ENCODE results near the gene KRT80.

DNA sequence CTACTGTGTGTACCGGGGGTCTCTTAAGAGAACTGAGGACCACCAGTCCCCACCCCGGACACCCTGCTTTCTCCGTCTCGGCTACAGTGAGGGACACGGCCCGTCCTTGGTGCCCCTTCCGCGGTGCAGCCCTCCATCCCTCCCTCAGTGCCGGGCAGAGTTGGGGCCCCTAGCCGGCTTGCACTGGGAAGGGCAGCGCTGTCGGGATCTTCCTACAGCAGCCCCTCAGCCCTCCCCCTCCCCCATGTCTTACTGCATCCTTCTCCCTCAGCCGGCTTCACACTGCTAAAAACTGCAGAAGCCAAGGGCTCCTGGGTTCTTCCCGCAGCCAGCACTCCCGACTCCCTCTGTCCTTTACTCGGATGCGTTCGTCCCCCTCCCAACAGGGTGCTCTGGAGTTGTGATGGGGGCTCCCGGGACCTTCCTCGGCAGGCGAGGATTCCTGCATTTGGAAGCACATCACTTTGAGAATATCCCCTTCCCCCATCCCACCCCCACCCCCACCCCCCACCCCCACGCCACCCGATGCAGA lies 592 bp downstream of the SCN8A start:
- PRO-cap = no peak

DNA sequence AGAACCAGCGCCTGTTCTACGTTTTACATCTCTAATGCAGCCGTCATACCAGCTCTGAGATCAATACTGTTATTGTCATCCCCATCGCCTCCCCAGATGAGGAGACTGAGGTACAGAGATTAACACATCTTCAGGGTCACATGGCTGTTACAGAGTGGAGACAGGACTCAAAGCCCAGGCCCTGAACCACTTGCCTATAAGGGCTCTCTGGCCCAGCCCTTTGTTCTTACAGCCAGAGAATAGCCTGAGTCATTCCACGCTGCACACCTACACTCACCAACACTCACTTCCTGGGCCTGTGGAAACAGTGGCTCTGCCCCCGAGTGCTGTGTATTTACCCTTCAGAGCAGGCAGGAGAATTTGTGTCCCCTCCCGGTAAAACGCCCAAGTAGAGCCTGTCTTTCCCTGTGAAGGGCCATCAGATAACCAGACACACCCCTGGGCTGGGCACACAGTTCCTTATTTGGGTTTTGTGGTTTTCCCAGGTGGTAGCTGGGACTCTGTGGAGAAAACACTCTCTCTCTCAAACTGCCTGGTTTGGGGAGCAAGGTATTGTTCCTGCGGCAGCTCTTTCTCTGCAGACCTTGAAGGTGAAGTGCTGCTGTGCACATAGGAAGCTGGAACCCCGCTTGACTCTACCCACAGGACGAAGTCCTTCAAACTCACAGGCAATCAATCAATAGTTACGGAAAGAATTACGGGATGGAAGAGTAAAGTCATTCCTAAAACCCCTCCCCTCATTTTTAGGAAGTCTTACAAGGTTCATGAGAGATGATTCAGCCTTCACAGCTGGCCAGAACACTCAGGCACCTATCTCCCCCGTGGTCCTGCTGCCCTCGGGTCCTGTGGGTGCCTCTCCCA lies 13.3 kb upstream of the TMDD1 start:
- PRO-cap = unidirectional peak, plus-strand start at position 252 of the sequence

- PRO-cap = no peak
Observed at GRCh38 chr12:51868618-51870030, 18.8 kb upstream of the ANKRD33 start.

DNA sequence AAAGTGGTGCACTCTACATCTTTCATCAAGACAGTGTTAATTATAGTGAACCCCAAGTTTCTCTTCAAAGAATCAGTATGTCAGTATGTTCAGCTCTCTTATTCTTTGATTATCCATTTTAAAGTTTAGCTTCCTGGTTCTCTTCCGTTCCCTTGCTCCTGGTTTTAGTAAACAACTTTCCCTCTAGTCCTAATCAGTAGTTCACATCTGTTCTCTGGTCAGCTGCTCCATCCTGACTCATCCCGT lies 3.4 kb upstream of the ANKRD33 start:
- PRO-cap = no peak

DNA sequence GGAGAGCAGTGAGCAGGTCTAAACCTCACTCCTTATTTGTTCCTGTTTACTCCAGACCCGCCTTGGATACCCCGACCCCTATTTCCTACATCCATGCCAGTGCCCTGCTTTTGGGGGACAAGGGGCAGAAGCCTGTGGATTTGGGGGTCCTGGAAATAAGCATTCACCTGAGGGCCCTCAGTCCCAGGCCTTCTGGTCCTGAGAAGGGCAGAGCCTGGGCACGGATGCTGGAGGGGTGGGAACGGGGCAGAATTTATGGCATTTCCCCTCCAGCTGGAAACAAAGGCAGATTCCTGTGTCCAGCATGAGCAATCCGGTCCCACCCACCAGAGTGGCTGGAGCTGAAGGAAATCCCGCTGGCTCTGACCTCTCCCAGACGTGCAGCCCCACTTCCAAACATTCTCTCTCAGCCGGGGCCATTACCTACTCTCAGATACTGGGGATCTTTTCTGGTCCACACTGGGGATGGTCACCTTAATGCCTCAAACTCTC lies 9.3 kb downstream of the ANKRD33 start:
- PRO-cap = no peak

DNA sequence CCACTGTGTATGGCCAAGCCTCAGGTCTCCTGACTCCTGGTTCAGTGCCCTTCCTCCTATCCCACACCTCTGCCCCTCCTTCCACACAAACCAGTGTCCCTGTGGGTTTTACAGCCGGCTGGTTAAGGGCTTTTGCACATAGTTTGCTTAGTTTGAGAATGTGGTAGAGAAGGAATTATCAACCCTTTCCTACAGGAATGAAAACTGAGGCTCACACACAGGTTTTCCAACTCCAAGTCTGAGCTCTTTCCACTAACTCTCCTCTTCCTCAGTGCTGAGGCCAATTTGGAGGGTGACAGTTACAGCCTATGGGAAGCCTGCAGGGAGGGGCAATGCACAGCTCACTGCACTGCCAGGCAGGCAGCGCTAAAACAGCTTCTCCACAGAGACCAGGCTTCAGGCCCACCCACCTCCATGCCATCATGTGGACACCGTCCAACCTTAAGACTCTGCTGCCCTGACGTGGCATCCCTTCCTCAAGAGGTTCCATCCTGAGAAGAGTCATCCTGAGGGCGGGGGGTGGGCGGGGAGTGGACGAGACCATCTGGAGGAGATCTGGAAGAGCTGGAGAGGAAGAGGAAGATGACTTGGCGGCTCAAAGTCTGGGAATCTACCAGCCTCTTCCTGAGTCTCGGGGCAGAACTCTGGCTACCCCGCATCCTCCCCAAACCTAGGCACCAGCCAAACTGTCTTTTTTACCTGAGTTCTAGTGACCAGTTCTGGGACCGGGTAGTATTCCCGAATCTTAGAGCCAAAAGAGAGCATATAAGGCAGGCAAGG lies 8.4 kb upstream of the ACVRL1 start:
- PRO-cap = no peak

DNA sequence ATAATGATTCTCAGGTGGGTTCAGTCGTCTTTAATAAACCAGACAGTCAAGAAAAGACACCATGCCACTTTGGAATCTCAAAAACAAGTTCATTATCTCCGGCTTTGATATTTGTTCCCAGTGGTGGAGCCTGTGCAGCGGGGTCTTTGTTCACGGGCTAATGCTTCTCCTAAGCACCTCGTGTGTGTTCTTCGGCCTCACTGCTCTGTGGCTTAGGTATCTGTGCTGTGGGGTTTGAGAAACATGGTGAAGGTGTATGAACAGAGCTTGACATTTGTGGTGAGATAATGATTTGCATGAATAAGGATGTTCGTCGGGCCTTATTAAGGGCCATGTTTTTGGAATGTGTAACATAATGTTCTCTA lies 1.7 kb downstream of the ACVR1B start:
- PRO-cap = no peak

- PRO-cap = no peak
Observed at GRCh38 chr12:51954705-51955331, 3.3 kb downstream of the ACVR1B start.

GRCh38 chr12:52008441-52009418 lies 2.0 kb downstream of the TAMALIN start:
- PRO-cap = no peak

DNA sequence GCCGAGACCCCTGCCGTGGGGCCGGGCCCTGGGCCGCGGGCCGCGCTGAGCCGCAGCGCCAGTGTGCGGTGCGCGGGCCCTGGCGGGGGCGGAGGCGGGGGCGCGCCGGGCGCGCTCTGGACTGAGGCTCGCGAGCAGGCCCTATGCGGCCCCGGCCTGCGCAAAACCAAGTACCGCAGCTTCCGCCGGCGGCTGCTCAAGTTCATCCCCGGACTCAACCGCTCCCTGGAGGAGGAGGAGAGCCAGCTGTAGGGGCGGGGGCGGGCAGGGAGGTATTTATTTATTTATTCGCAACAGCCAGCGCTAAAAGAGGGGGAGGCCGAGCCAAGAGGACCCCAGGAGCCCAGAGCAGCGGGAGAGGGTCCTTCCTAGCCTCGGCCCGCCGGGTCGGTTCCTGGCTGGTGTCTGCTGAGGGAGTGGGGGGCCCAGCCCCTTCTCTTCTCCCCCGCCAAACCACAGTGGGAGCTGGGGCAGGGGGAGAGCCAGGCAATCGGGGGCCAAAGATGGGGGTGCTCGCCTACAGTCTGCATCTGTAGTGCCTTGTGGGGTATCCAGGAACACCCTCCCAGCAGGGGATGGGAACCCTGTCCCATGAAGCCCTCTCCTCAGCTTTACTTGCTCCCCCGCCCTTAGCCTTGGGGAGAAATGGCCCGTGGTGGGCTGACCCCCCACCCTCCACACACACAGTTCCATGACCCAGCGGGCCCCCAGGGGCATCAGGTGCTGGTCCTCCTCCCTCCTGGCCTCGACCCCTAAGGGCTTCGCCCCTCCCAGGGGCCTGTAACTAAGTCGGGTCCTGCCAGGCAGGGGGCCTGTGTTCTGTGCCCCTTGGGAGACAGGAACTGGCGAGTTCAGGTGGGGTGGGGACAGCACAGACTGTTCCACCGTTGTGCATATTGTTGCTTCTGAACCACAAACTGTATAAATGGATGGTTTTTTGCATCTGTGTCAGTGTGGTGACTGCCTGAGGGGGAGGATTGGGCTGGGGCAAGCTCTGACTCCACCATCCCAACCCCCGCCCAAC lies 8.5 kb downstream of the TAMALIN start:
- PRO-cap = no peak

GRCh38 chr12:52022706-52022997 lies 15.9 kb downstream of the TAMALIN start:
- PRO-cap = no peak

DNA sequence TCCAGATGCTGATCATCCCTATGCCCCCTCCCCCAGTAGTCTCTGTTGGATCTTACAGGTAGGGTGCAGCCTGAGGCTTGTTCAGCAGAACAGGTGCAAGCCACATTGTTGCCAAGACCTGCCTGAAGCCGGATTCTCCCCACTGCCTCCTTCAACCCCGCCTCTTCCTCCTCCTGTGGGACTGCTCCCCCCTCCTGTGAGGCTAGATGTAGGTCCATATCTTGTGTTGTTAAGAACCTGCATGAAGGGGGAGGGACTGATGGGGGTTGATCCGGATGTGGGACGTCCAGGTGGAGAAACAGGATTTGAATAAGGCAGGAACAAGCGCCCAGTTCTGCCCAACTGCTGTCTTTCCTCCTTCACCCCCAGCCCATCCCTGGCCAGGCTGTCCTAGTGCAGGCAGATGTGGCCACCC lies 1.2 kb downstream of the NR4A1 start:
- PRO-cap = bidirectional peak, plus-strand start at position 52 of the sequence, minus-strand start at position 28 of the sequence; bidirectional peak, plus-strand start at position 245 of the sequence, minus-strand start at position 204 of the sequence

DNA sequence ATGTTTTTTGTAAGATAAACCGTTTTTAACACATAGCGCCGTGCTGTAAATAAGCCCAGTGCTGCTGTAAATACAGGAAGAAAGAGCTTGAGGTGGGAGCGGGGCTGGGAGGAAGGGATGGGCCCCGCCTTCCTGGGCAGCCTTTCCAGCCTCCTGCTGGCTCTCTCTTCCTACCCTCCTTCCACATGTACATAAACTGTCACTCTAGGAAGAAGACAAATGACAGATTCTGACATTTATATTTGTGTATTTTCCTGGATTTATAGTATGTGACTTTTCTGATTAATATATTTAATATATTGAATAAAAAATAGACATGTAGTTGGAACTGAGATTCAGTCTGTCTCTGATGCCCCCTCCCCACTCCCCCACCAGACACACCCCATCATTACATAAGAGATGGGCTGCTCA lies 7.9 kb downstream of the NR4A1 start:
- PRO-cap = unidirectional peak, plus-strand start at position 84 of the sequence

- PRO-cap = no peak
Observed at GRCh38 chr12:52075320-52075943, 4.1 kb upstream of the SMIM41 start.

GRCh38 chr12:52093318-52093793 lies 13.9 kb downstream of the SMIM41 start:
- PRO-cap = no peak

GRCh38 chr12:52148161-52149057 lies 43.4 kb downstream of the KRT80 start:
- PRO-cap = bidirectional peak, plus-strand start at chr12:52148822, minus-strand start at chr12:52148639

DNA sequence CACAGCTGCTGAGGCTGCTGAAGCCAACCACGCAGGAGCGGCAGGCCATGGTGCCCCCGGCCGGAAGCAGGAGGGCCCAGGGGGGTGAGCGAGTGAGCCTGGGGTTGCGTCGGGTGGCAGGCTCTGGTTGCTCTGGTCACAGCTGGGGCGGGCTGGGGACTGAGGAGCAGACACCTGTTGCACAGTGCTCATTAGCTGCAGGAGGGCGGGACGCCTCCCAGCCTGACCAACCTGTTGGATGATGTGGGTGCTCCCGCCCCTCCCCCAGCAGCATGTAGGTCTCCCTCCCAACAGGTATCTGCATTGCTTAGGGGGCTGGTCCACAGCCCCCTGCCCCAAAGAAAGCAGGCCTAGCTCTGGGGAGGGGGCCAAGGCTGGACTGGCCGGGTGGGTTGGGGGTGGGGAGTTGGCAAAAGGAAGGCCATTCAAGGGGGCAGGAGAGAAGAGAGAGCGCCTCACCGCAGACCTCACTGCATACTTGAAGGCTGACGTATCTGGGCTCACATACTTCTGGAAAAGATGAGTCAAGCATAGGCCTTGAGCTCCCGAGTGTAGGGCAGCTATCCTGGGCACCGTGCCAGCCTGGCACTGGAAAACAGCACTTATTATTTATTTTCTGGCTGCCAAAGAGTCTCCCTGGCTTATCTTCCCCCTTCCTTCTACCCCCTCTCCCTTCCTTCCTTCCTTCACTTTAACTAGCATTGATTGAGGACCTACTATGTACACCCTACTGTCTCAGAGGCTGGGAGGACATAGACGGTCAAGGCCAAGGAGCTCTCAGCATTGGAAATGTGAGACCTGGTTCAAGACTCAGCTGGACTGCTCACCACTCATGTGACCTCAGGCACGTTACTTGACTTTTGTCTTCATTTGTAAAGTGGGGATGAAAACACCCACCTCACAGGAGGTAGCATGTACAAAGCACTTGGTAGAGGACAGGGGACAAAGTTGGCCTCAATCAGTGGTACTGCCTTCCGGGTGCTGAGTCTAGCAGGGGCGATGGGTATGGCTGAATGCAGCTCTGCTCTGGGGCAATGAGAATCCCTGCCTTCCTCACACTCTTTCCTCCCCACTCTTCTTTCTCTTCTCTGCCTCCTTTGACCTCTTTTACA lies at the start of gene KRT80:
Gene KRT80 (minus strand): TSS at position 161 of the 1,112 bp plus-strand sequence.
- PRO-cap = bidirectional peak, plus-strand start at position 191 of the sequence, minus-strand start at position 161 of the sequence; unidirectional peak, minus-strand start at position 480 of the sequence

- PRO-cap = no peak
Observed at GRCh38 chr12:52197607-52198435, 6.0 kb upstream of the KRT80 start.

DNA sequence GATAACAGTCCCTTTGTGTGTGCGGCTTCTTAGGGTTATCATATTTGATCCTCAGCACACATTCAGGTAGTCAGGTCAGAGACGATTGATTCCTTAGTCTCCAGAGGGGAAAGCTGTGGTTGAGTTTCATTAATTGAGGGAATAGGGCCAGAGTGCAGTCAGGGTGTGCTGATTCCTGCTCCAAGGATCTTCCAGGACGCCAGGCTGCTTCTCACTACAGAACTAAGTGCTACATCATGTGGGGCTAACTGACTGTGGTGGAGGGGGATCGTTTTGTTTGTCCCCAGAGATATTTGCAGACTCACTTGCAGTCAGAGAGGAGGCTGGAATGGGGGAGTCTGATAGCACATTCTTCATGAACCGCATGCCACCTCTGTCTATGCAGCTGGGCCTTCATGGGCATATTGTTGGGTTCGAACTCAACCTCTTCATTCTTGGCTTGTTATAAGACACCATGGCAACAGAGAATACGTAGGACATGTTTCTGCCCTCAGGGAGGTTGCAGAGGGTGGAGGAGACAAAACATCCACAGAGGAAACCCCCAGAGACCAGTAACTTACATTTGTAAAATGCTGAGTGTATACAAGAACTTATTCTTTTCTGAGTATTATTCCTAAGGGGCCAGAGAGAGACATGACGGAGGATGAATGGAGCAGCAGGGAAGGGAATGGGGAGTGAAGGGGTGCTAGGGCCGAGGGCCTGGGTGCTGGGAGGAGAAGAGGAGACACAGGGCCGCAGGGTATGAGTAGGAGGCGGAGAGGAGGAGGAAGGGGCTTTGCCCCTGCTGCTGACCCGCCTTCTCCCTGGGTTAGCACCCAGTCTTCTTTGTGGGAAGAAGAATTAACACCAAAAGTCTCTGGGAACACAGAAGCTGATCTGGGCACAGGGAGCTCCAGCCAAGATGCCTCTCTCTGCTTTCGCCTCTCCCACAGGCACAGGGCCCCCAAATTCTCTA lies 13.1 kb downstream of the KRT7 start:
- PRO-cap = no peak

- PRO-cap = no peak
Observed at GRCh38 chr12:52251470-52252191, 18.6 kb downstream of the KRT7 start.

All from gallbladder (tissue), 1 donor.